Colic lymph node (tissue), 1 donor: ENCODE results near the gene CASQ1.

DNA sequence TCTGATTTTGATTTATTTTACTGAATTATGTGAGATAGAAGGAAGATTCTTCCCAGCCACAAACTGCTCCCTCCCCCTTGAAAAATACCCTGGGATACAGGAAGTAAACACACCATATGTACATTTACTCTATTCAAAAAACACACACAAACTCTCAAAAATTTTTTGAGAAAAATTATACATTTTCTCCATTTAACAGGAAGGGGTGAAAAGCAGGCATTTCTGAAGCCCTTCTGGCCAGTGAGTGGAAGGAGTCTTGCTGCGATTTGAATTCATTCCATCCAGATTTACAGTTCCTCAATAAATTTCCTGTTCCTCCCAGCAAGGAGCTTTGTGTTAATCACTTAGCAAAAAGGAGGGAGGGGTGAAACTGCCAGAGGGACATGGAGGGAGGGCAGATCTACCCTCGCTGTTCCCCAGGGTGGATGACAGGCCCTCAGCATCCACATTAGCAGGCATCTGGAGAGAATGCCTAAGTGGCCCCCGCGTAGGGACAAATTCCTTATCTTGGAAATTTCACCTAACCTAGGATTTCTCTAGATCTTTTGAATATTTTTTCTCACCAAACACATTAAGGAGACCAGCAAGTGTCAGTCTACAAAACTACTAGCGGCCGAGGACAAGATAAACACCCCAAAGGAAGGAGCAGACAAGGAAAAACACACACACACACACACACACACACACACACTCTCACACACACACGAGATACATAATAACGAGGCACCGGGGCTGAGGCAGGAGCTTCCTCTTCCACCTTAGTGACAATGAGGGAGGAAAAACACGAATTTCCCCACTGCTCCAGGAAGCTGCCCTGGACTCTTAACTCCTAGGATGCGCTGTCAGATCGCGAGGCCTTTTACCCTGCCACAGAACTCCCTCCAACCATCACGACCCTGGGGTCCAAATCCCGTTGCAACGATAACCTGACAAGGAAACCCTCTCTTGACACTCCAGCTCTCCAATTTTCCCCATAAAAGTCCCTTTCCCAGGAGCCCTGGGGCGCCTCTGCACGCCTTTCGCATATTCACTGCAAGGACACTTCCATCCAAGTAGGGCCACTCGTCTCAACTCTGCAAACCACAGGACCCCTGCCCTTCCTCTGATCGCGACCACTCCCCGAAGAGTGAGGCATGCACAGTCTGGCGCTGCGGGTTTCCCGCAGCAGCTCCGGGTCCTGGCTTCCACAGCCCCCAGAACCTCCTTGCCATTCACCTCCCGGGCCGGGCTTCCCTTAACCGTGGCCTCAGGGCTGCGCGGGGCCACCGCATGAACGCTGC lies 904 bp downstream of the ETV3 start:
- PRO-cap, result no peak

DNA sequence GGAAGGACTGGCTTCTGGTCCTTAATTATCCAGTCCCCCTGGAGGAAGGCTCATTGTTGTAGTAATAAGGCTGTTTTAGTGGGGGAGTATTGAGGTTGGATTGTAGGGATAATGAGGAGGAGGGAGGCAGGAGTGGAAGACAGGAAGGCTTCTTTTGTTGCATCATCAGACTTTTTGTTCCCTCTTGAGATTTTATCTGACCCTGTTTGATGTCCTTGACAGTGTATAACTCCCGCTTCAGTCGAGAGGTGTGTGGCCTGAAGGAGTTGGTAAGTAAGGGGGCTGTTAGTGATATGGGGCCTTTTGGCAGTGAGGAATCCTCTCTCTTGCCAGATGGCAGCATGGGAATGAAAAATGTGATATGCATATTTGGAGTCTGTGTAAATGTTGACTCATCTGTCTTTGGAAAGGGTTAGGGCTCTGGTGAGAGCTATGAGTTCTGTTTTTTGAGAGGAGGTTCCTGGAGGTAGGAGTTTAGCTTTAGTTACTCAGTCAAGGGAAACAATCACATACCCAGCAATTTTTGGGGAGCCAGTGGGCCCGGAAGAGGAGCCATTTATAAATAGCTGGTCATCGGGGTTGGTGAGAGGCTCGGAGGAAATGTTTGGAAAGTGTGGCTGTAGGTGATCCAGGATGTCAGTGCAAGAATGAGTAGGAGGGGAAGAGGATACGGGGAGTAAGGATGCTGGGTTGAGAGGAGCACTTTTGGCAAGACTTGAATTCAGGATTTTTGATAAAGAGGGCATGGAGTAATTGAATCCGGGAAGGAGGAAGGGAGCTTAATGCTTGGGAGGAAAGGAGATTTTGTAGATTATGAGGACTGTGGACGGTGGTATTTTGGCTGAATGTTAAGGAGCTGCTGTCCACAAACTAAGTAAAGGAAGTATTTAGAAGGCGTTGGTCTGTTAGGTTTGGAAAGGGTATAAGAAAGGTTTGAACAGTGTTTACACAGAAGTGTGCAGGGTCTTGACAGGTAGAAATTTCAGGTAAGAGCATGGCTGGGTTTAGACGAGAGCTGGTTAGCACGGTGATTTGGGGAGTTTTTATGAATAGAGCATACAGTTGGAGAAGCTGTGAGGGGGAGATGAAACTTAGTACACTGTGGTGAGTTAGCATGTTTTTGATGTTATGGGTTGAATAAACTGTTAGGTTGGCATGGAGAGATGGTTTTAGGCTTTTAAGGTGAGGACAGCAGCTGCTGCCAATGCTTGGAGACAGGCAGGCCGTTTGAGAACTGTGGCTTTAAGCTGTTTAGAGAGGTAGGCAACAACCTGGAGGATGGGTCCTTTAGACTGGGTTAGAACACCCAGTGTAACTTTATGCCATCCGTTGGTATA lies 136.9 kb upstream of the ETV3 start:
- PRO-cap, result no peak

DNA sequence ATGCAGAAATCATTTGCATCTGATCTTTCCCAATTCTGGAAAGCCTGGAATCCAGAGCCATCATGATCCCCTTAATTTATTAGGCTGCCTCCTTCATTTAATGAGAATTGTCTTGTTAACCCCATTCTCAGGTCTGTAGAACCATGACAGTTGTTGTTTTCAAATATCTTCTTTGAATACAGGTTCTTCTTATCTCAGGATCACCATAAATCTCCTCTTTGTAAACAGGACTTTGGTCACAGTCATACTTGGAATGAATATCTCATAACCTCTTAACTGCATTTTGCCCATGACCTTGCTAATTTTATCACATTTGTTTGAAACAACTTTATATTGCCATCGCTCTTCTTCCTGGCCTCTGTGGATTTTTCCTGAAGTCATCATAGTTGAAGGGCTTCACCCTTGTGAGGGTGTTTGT lies 54.3 kb downstream of the FCRL5 start:
- PRO-cap, result no peak

DNA sequence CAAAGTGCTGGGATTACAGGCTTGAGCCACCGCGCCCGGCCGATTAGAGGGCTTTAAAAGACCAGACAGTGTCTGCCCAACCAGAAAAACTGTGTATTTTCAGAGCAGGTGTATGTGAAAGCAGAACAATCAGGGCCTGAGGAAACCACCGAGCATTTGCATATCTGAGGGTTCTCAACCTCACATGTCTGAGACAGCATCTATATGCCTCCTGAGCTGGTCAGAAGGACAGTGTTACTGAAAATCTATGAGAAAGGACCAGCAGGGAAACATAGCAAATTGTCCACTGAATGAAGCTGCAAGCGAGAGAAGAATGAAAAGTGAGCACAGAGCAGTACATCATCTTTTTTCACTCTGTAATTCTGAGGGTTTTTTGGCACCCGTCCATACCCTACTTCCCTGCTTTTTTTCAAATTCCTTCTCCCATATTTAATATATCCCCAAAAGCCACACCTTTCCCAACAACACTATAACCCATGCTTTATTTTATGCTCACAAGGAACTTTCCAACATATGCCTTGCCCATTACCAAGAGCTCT lies 26.4 kb upstream of the FCRL3 start:
- PRO-cap, result bidirectional peak, plus-strand start at position 212 of the sequence, minus-strand start at position 91 of the sequence

DNA sequence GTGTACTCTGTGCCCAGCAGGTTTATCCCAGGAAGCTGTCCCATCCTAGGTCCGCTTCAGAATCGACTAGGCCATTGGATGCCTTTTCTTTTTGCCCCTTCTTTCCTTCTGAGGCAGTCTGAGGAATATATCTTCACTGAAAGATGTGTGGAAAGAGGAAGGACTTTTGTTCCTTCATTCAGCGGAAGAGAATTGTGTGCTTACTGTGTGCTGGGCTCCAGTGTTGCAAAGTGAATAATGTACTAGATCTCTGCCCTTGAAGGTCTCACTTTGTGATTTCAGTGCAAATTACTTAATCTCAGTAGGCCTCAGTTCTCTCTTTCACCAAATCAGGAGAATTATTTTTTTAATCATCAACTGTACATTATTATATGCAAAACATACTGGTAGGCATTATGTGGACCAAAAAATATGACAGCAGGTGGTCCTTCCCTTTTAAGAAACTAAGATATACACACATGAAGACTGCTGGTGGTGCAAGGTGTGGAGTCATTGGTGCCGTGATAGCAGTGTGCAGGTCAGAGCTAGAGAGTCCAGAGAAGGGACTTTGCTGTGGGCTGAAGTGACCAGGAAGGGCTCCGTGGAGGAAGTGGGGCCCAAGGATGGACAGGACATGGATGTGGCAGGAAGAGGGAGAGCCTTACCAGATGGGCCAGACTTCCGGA lies 7.7 kb downstream of the KIRREL1 start:
- PRO-cap, result no peak

DNA sequence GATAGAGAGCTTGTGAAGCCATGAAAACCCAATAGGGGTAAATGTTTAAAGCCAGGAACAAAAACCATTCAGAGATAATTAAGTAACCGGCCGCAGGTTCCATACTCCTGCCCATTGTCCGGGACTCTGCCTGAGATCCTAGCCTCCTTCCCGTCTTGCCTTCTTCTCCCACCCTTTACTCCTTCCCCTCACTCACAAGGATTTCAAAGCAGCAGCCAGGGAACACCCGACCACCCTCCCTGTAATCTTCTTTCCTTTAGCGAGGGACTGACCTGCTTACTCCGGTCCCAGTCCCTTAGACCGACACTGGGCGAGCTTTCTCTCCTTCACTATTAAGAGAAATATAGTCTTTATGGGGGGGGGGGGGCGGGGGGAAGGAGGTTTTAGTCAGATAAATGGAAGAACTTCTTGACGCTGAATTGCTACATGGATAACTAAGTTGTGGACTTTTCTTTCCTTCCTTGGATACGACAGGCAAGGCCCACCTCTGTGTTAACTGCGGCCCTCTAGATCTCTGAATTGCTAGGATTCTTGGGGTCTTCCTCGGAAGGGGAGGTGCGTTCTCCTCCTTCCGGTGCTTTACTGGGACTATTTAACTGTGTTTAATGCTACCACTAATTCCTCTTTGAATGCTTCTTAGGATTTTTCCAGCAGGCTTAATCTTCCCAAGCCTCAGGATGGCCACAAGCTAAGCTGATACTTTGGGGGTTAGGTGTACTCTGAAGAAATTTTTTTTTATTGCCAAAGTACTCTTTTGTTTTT lies 21.1 kb downstream of the KIRREL1 start:
- PRO-cap, result no peak

- PRO-cap, result no peak
These were observed 10.2 kb downstream of the SMIM42 start for GRCh38 chr1:158117704-158118528.

DNA sequence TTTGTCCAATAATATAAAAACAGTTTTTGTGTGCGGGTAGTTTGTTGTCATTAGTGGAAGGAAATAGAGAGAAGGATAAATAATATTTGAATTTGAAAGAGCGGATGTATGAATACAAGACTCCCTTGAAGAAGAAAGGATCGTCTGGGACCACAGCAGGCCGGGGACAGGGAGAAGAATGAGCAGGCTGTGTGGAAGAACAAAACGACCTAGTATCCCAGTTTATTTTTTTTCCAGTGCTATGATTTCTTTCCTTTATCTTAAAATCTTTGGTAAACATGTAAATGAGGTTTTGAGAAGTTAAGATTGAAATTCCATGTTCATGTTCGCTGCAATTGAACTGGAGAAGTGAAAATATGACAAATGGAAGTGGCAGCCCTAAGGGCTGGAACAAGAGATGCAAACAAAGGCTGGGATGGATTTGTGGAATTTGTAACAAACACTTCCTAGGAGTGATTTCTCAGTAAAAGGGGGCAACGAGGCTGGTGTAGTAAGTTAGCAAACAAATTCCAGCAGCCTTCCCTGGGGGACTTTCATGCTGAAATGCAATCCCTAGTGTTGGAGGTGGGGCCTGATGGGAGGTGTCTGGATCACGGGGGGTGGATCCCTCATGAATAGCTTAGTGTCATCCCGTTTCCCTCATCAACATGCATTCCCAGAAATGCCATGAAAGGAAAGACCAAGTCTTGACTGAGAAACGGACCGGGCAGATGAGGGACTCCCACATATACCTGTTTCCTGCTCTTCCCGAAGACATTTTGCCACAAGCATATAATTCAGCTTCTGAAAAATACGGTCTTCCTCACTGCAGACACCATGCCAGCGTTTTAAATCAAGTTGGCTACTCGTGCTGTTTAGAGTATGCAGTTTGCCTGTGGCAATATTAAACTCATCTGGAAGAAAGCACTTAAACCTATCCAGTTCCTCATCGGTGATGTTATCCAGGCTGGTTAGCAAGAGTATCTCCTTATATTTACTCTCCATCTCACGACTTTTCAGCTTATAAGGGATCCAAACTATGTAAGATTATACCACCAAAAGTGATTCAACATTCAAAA lies 2.9 kb downstream of the PYDC5 start:
- PRO-cap, result unidirectional peak, minus-strand start at position 180 of the sequence; bidirectional peak, plus-strand start at position 696 of the sequence, minus-strand start at position 408 of the sequence

DNA sequence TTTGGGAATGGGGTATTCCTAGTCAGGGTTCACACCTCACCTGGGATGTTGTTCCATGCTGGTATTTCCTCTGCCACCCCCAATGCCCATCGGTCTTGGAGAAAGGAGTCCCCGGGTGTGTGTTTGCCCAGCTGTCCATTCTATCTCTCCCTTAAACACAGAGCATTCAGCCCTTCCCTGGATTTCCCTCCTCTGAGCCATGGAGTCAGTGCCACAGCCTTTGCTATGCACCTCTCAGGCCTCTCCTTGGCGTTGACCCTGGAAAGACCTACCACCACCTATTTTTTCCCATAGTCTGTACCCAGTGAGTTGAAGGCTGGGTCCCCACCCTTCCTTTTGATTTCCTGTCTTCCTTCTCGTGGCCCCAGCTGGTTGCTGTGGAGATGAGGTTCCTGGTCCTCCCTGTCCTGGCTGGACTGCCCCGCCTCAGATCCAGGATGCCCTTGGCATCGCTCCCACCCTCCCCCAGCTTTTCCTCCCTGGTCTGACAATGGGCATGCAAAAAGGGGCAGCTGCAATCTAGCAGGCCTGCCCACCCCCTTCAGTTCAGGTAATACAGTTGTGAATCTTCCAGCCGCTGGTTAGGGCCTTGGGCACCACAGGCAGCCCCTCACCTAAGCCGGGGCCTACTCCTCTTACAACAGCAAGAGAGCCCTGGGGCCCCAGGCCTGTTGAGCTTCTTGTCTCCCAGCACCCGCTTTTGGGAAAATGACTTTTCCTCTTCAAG lies 2.3 kb upstream of the ACKR1 start:
- PRO-cap, result bidirectional peak, plus-strand start at position 517 of the sequence, minus-strand start at position 194 of the sequence

- PRO-cap, result no peak
These were observed 9.5 kb downstream of the DUSP23 start for GRCh38 chr1:159790247-159790586.

GRCh38 chr1:159899824-159899955 lies 275 bp downstream of the CFAP45 start:
- PRO-cap, result no peak

- PRO-cap, result no peak
These were observed 3.1 kb upstream of the TAGLN2 start for GRCh38 chr1:159928188-159928967.

DNA sequence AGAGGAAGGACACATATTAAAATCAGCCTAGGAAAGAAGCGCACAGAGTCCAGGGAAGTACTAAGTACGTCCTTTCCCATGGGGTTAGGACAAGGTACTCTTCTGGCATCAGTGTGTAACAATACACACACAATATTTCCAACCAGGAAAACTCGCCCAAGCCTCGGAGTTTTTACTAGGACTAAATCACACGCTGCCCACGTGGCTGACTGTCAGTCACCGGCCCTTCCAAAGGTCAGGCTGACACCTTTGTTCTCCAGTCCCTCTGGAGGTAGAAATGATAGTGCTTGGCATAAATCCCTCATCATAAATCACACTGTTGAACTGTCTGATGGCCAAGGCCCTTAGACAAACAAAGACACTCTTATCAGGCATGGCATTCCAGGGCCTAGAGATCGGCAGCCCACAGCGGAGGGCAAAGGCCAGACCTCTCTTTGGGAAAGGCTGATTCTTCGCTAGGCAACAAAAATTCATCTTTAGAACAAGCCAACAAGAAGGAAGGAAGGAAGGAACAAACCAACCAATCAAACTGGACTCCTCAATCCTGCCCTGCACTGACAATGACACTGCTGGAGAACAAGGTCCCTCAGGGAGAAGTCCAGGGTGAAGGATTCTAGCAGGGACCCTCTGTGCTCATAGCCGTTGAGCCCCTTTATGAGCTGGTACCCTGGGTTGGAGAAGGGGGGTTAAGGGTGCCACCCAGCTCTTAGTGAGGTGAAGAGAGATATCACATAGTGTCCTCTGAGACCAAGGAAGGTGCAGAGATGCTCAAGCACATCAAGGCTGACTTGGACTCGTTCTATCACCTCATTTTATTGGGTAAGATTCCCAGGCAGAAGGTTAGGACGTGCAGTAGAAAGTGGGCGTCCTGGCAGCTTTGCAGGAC lies 17.1 kb upstream of the SLAMF9 start:
- PRO-cap, result no peak

DNA sequence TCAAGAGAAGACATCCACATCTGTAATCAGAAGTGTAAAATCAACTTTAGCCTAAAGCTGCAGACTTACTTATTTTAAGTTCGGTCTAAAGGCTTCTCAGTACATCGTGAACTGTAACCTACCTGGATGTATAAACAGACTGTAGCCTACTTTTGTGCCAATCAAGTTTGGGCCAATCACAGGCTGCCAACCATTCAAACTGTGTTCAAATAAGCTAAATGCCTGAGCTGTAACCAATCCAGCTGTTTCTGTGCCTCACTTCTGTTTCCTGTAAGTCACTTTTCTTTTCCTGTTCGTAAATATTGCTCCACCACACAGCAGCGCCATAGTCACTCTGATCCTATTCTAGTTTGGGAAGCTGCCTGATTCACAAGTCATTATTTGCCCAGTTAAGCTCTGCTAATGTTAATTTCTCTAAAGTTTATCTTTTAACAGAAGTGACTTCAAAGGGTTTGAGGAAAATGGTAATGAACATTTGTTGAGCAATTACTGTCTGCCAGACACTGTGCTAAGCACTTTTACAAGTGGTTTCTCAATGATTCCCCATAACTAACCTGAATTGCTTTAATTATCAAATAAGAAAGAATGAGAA lies 37.5 kb upstream of the SLAMF9 start:
- PRO-cap, result no peak

DNA sequence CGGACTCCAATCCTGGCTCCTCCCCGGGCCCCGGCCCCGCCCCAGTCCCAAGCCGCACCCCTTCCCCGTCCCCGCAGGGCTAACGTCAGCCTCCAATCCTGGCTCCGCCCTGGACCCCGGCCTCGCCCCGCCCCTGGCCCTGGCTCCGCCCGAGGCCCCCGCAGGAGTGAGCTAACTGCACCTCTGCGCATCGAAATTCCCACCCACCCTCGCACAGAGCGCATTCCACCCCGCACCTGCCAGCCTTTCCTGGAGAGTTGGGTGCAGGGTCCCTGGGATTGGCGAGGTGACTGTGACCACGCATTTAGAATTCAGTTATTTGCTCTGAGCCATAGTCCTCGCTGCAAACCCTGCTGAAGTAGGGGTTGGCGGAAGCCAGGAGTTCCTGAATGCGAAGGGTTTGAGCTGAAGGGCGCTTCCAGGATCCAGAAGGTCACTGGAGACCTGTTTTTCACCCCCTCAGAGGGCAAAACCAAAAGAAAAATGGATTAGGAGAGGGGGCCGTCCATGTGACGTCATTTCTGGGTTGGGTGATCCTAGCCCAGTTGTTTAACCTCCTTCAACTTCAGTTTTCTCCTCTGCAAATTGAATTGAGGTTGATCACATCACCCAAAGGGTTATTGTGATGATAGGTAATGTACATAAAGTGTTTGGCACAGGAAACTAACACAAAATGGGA lies 700 bp upstream of the IGSF8 start:
- PRO-cap, result bidirectional peak, plus-strand start at position 152 of the sequence, minus-strand start outside the sequence; unidirectional peak, plus-strand start at position 174 of the sequence; unidirectional peak, plus-strand start at position 388 of the sequence

DNA sequence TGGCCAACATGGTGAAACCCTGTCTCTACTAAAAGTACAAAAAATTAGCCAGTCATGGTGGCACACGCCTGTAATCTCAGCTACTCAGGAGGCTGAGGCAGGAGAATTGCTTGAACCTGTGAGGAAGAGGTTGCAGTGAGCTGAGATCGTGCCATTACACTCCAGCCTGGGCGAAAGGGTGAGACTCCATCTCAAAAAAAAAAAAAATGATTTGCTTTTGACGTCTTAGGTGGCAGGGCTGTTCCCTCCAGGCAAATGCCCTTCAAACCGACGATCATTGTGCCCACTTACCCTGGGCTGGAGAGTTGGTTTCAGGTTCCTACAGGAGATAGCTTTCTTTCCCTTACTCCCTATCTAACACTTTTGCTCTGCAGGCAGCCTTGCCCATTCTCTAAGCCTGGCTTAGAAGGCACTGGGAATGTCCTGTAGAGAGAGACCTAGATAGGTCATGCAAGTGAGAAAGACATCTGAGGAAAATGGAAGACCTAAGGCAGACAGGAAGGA lies 8.7 kb upstream of the ATP1A4 start:
- PRO-cap, result no peak

GRCh38 chr1:160177098-160177567 lies 13.2 kb upstream of the CASQ1 start:
- PRO-cap, result unidirectional peak, plus-strand start at chr1:160177404

GRCh38 chr1:160189878-160190905 lies at the start of gene CASQ1:
CASQ1 (plus strand) TSS chr1:160190575.
- PRO-cap, result no peak

GRCh38 chr1:160264576-160265364 lies 2.4 kb upstream of the DCAF8 start:
- PRO-cap, result no peak

DNA sequence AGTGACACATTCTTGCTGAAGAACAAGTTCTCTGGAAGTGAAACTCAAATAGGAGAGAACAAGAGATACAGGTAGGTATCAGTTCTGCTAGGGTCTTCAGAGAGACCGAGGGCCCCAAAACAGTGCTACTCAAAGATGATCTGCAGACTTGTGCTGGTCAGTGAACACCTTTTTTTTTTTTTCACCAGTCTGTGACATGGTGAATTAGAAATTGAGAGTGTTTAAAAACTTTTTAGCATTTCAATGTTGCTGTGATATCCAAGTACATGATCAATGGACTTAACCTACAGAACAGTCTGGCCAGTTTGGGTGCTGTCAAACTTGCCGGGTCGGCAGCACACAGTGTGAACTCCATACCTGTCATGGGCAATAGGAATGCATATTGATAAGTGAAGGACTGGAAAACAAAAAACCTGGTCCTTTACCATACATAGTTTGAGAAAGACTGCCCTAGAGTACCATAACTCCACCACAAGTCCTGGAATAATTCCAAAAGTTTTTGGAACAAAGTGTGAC lies 7.8 kb downstream of the PEX19 start:
- PRO-cap, result no peak